Aorta (tissue), 1 donor: ENCODE measurements around a stretch of chr6.

GRCh38 chr6:141153454-141153788 is 979.3 kb upstream of the GJE1 start:
- PRO-cap: no peak

DNA sequence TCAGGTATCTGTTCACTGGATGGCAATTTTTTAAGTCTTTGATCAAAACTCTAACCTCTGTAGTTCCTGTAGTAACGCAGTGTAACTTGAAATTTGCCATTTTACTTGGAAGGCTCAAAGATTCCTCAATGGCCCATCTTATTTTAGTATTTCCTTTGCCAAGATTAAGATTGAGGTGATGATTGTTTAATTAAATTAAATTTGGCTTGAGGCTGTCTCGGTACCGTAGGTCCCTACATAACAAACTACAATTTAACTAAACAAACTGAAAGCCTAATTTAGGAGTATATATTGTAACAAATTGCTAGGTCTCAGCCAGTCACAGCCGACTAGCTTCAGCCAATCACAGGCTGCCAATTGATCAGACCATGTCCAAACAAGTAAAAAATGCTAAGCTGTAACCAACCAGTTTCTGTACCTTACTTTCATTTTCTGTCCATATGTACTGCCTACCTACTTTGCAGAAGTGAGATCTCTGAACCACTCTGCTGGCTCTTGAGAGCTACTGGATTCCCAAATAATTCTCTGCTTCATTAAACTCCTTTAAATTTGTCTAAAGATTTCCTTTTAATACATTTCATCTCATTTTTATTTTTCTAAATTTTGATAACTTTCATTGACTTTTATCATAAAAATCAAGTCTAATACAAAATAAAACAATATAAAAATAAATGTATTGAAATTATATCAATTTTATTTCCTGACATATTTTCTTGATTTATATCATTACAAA is 648.0 kb upstream of the GJE1 start:
- PRO-cap: no peak

DNA sequence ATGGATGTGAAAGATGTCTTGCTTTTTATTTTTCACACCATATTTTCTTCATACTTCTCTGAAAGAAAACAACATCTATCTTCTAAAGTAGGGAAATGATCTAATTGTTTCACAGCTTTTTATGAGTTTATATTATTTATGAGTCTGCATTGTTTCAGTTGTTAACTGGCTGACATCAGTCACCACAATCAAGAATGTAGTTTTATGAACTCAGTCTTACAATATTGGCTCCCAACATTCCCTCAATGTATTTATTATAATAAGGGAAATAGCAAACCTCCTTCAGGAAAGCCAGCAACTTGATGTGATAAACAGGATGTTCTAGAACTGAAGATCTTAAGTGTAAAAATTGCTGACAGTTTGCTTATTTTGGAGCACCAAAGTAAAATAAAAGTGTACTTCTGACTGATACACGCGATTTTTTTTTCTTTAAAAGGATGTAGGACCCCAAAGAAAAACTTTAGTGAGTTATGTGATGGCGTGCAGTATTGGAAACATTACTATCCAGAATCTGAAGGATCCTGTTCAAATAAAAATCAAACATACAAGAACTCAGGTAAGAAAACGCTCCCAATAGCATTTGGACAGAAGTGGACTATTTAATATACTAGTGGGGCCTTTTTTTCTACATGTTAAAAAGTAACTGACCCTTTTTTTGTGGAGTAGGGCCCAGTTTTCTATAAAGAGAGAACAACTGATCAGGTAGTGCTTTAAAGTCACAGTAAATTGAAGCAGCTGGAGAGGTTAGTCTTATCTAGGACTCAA is 106.1 kb downstream of the ADGRG6 start:
- PRO-cap: no peak

- PRO-cap: no peak
Observed at GRCh38 chr6:142537775-142538488, 236.1 kb downstream of the ADGRG6 start.

DNA sequence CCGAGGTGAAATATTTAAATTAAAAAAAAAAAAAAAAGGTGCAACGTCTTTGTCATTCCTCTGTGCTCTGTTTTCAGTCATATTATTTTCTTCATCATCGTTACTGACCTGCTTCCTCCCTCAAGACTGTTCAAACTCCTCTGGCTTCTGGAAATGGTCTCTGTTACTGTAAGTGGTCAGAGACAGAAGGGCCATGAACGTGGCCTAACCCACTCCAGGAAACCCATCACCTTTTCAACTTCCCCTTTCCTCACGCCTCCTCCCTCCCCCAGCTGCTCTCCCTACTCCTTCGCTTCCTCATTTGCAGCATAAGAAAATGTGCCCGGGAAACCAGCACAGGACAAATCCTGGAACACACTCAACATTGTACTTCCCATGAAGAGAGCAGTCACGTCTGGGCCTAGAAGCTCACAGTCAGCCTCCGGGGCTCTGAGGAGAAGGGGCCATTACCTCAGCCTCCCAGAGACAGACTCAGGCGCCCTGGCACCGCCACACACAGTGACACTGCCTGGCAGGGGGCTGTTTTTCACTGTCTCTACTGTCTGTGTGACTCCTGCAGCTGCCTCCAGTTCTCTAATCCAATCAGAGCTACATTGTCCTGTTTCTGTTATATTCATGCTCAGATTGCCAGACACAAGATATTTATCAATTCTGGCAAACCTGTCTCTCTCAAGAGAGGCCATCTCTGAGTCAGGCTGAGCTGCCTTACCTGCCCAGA is 242.4 kb downstream of the HIVEP2 start:
- PRO-cap: bidirectional peak, plus-strand start at position 387 of the sequence, minus-strand start at position 142 of the sequence

- PRO-cap: no peak
Observed at GRCh38 chr6:142828864-142829871, 115.8 kb downstream of the HIVEP2 start.

DNA sequence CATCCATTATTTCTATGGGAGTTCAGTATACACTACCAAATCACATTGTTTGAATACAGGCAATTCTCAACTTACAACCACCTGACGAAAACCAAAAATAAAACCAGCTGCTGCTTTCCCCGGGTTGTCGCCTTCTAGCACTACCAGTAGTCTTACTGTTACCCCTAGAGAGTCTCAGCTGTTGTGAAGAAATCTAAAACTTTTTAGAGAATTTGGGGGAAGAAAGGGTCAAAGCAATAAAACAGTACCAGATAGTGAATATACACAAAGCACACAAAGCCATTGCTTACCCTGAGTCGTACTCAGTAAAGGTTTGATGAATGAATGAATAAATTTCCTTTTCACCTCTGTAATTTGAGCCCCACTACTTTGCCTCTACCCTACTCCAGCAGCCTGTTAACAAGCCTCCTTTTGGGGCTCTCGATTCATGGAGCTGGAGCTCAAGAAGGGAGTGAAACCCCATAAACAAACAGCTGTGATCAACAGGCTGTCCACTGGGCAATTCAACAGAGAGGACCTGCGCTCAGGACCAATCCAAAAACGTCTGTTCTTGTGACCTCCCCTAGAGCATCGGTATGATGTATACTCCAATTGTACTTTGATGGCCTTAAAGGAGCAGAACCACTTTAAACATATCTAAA is 37.6 kb downstream of the HIVEP2 start:
- PRO-cap: no peak

DNA sequence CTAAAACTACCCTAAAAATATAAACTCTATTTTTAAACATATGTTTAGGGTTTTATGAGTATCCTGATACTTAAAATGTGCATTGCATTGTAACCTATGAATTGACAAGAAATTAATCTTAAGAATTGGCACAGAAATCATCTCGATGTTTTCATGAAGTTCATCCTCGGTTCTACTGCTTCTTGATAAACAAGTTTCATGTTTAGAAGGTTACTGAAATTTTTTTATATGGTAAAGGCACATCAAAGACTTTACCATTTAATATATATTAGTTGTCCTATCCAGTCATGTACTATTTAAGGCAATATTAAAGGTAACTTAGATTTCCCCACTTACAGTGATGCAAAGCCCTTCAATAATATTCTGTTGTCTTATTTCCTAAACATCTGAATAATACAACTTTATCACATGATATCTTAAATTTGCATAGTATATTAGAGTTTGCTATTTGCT is 16.7 kb downstream of the HIVEP2 start:
- PRO-cap: no peak

DNA sequence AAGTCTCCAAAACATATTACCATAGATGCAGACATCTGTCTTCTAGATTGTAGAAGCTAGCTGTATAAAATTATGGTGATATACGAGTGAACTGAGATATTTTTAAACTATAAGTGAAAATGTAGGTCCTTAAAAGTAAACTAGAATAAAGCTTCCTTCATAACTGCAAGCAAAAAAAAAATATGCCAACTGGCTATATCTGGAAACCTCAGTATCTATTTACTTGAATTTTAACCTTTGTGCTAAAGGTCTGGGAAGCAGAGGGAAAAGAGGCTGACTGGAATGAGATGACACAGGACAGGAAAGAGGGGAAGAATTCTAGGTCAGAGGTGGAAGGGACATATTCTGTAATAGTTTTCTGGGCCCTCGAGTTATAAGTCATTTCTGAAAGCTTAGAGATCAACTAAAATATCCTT is 46.7 kb downstream of the AIG1 start:
- PRO-cap: no peak

DNA sequence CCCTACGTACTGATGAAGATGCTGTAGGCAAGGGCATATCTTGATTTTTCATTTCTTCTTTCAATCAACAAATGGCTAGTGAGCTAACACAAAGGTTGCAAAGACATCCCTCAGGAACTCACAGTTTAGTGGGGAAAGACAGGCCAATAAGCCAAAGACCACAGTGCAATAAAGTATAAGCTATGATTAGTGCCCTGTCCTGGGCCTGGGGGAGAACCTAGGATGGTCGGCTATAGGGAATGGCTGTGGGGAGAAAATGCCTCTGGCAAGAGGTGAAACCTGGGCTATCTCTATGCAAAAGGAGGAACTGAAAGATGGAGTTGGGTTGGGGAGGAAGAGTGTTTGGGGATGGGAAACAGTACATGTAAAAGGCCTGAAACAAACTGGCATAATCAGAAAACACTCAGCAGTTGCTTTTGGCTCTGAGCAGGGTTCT is 31.8 kb upstream of the FUCA2 start:
- PRO-cap: no peak

- PRO-cap: no peak
Observed at GRCh38 chr6:143679870-143680576, 2.3 kb downstream of the PHACTR2 start.

DNA sequence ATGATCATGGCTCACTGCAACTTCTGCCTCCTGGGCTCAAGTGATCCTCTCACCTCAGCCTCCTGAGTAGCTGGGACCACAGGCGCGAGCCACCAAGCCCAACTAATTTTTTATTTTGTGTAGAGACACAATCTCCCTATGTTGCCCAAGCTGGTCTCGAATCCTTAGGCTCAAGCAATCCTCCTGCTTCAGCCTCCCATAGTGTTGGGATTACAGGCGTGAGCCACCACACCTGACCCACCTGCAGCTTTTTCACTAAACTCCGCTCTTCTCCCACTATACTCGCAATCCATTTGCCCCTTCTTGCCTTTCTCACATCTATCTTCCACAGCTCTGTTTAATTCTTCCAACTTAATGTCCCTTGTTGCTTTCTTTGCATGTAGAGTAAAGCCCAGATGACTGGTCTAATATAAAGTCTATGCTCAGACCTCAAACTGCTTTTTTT is 18.8 kb downstream of the ZC2HC1B start:
- PRO-cap: no peak

DNA sequence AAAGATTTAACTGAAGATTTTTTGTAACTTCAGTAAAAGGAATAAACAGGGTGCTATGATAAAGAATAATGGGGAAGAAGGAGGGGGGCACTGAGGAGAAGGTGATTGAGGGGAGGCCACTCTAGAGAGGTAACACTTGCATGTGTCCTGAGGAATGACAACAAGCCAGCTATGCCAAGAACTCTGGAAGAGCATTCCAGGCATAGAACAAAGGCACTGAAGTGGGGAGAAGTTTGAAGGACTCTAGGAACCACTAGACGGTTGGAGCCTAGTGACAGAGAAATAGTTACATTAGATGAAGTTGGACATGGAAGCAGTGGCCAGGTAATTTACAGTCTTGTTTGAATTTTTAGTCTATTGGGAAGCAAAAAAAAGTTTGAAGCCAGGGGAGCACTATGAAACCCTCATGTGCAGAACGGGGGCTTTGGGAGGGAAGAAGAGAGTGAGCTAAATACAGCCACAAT is 10.9 kb upstream of the SF3B5 start:
- PRO-cap: no peak

DNA sequence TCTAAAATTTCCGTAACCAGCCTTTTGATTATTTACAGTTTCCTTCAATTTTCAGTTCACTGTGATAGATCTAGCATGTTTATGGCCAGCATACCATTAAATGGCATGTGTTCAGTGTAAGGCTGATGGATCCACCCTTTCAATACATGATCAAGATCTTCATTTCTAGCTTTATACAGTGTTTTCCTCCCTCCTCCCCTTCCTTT is 19.0 kb downstream of the STX11 start:
- PRO-cap: no peak

DNA sequence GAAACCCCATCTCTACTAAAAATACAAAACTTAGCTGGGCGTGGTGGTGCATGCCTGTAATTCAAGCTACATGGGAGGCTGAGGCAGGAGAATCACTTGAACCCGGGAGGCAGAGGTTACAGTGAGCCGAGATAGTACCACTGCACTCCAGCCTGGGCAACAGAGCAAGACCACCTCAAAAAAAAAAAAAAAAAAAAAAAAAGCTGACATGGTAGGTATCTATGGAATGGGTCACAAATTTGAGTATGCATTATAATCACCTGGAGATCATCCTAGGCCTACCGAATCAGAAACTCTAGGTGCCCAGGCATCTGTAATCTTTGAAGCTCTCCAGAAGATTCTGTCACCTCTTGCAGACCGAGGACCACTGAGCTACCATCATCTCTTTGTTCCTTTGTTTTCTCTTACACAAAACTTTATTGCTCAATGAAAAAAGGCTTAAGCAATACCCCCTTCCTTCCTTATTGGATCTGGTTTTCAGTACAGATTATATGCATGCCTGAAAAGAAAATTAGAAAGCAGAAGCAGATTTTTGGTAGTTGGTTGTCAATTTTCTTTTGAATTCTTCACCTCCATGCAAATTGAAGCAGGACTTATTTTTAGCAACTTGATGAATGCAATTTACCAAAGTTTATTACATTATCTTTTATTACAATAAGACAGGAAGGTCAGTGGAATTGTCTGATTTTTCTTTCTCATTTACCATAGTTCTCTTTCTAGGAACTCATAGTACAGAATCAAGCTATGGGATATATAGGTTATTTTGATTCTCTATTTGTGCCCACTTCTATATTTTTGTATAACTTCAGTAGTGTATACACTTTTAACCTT is 31.3 kb downstream of the STX11 start:
- PRO-cap: no peak

DNA sequence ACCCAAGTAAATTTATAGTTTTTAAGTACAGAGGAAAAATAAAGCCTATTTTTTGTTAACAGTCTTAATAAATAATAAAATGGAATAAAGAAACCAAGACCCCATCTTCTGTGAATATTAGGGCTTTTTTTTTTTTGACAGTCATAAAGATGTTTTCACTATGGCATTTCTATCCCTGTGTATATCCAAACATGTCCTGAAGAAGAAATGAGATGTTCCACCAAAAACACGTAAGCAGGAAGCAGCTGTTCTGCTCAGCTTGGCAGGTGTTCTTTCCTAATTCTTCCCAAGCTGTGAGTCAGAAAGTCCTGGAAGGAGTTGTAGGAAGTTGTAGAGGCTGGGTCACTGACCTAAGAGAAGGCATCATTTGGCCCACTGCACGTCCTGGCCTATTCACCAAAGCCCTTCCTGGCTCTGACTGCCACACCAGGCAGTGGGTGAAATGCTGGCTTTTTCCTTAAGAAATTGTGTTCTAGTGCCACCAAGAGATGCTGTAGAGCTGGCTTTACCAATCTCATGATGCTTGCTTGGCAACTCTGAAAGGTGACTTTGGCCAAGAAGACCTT is 40.2 kb downstream of the STX11 start:
- PRO-cap: no peak

GRCh38 chr6:144264209-144264699 is 20.9 kb upstream of the UTRN start:
- PRO-cap: no peak

- PRO-cap: no peak
Observed at GRCh38 chr6:144265305-144265873, 19.7 kb upstream of the UTRN start.

GRCh38 chr6:144479741-144480249 is 194.7 kb downstream of the UTRN start:
- PRO-cap: no peak

DNA sequence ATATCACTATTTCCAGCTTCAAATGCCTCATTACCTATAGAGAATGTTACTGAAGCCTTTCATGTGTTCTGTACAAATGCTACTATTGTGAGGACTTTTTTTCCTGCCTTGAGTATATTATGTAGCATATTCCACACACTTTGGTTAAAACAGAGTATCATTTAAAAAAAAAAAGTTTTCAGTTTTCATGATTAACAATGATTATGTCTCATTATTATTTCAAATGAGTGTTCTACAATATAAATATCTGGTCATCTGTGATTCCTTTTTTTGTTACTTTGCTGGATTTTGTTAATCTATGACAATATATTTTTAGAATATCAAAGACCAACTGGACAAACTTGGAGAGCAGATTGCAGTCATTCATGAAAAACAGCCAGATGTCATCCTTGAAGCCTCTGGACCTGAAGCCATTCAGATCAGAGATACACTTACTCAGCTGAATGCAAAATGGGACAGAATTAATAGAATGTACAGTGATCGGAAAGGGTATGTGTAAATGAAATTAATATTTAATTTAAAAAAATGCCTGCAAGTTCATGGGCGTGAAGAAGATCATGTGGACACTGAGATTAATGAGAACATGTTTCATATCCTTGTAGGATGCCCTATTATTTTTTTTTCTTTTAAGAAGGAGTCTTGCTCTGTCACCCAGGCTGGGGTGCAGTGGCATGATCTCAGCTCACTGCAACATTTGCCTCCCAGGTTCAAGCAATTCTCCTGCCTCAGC is 237.7 kb downstream of the UTRN start:
- PRO-cap: no peak